H4 (cell line): ENCODE measurements around a stretch of chrX.

DNA sequence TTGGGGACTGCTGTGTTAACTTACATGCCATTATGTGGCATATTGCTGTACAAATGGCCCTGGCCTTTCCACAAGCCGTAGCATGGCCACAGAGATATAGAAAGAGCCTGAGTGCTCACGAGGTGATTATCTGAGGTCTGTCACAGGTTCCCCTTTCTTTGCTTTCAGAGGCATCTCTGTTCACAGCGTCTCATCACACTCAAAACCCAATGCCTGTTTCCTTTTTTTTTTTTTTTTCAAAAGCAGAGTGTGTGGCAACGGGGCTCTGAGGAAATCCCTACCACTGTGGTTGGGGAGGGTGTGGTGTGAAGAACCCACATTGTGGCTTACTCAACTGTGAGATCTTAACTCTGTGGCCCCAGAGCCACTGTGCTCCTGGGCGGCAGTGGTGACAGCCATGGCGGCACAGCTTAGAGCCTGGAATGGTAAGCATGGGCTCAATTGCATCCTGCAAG is 80.7 kb upstream of the PIN4 start:
- RAMPAGE, long total RNA = no peak

DNA sequence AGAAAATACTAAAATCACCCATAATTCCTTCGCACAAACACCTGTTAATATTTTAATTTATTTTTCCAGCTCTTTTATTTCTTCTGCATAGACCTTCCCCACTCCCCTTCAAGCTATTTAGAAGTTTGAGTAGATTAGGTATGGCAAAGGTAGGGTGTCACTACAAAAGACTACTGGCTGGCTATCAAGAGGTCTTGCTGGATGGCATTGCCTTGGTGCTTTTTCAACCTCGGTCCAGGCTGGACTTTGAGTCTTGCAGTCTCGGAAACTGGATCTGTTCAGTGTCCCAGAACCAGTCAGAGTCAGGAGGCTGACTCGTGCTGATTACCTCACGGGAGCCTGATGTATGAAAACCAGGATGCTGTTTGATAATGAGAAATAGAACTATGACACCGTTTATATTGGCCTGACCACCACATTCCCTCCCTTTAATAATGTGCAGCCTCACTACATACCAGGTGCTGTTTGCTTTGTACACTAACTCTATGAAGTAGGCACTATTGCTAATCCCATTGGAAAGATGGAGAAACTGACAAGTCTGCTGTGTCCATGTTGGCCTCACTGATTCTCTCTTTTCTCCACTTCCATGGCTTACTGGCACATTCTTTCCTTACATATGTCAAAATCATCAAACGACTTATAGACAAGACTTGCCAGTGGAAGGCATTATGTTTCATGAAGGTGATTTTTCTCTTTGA is 2.7 kb upstream of the PHKA1 start:
- RAMPAGE, long total RNA = no peak

DNA sequence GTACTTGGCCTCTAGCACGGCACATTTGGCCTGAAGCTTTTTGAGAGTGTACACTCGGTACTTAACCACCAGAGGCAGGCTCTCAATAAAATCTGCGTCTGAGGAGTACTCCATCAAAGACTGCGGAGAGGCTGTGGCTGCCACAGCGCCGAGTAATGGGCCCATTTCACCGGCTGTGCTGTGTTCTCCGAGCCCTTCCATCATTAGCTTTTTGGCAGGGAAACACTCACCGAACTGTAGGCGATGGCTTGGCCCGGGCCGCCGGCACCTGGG is 48.3 kb upstream of the PABPC1L2A start:
- RAMPAGE, long total RNA = no peak

- RAMPAGE, long total RNA = no peak
Observed at GRCh38 chrX:73127952-73128396, 48.7 kb upstream of the PABPC1L2A start.

DNA sequence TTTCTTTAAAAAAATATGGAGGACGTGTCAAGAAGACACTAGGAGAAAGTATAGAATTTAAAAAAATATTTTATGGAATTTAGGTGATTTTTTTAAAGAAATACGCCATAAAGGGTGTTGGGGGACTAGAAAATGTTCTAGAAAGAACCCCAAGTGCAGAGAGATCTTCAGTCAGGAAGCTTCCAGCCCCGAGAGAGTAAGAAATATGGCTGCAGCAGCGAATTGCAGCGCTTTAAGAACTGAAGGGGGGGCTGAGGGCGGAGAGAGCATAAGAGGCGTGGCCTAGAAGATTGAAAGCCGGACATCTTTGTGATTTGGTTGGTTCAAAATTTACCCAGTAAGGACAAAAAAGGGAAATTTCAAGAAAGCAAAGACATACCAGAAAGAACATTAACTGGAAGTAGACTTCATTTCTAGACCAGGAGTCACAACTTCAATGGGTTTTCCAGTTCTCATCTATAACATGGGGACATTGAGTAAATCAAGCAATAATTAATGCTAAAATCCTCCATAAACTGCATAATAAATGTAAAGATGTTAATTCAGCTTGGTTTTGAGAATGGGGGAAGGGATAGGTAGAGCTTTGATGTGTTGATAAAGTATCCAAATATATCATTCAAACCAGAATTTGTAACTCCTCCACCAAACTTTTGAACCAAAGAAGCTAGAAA is 289.6 kb downstream of the CHIC1 start:
- RAMPAGE, long total RNA = no peak

DNA sequence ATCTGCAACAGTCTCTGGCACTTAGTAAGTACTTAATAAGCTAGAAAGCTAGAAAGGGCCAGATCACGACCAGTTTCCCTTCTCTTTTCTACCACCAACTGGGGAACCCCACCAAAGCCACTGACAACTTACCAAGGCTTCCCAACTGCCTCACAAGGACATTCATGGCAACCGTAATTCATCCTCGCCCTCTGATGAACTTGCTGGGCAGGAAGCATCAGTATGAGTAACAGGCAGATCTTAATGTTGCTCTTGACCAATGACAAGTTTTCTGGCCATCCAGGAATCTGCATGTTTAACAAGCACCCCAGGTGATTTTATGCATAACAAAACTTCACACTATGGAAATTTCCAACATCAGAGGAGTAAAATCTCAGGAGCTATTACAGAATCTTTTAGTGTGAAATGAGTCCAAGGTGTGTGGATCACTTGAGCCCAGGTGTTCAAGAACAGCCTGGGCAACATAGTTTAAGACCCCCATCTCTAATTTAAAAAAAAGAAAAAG is 23.1 kb upstream of the ZCCHC13 start:
- RAMPAGE, long total RNA = no peak

- RAMPAGE, long total RNA = no peak
Observed at GRCh38 chrX:74281304-74281951, 22.6 kb upstream of the ZCCHC13 start.

DNA sequence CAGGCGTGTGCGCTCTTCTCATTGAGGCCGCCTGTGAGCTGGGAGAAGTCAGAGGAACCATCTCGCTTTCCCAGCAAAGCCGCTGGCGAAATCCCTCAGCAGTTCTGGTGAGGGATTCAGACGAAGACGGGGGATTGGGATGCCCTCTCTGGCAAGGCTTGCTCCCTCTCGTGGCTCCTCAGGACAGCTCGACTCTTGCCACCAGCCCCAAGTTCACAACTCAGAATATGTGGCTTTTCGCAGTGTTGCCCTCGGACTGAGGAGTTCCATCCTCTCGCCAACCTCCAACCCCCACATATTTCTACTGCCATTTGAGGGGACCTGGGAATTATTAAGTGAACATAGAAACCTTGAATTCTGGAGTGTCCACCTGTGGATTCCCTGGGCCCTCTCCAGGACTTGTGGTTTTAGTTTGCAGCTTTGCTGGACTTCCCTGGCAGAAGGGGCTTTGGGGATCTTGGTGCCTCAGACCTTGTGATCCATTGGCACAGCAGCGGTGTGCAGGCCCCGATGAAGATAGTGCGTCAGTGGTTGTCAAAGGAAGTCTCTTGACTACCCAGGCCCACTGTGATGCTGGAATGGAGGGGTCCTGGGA is 1.9 kb downstream of the SLC16A2 start:
- RAMPAGE, long total RNA = no peak

DNA sequence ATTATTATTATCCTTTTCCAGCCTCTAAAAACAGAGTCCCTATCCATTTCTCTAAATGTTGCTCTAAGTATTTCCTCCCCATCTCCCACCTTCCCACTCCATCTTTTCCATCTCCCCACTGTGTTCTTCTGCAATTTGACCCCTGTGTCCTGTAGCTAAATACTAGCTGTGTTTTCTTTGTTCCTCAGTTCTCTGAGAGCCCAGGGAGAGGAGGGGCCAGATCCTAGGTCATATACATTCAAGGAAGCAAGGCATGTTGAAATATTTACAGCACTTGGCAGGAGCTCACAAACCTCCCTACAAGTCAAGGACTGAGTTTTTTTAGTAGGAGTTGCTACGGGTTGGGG is 10.5 kb downstream of the SLC16A2 start:
- RAMPAGE, long total RNA = no peak

DNA sequence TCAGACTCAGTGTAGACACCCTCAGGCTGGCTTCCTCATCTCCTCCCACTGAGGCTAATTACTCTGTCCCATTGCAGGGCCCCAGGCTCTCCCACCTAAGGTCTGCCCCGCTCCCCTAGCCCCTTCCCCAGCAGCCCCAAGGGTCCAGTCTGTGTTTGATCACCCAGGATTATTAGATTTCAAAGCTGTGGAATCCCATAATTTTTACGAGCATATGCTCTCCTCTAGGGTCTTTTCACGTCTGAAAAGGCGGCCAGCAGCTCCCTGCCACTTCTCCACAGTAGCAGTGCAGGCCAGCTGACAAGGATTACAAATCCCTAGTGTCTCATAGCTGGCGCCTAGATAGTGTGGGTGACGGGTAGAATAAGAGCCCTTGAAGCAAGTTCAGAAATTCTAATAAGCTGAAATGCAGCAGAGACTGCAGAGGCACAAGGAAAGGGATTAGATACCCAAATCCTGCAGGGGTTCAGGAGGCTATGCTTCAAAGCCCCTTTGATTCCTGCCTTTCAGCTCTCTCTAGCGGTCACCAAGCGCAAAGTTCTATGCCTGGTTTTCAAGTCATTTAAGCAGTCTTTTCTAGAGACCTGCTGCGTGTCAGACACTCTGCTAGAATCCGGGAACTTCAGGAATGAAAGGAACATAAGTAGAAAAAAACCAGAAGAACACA is 79.3 kb downstream of the RLIM start:
- RAMPAGE, long total RNA = no peak

- RAMPAGE, long total RNA = no peak
Observed at GRCh38 chrX:74537078-74537564, 77.3 kb downstream of the RLIM start.

- RAMPAGE, long total RNA = no peak
Observed at GRCh38 chrX:74608342-74608979, 6.0 kb downstream of the RLIM start.

DNA sequence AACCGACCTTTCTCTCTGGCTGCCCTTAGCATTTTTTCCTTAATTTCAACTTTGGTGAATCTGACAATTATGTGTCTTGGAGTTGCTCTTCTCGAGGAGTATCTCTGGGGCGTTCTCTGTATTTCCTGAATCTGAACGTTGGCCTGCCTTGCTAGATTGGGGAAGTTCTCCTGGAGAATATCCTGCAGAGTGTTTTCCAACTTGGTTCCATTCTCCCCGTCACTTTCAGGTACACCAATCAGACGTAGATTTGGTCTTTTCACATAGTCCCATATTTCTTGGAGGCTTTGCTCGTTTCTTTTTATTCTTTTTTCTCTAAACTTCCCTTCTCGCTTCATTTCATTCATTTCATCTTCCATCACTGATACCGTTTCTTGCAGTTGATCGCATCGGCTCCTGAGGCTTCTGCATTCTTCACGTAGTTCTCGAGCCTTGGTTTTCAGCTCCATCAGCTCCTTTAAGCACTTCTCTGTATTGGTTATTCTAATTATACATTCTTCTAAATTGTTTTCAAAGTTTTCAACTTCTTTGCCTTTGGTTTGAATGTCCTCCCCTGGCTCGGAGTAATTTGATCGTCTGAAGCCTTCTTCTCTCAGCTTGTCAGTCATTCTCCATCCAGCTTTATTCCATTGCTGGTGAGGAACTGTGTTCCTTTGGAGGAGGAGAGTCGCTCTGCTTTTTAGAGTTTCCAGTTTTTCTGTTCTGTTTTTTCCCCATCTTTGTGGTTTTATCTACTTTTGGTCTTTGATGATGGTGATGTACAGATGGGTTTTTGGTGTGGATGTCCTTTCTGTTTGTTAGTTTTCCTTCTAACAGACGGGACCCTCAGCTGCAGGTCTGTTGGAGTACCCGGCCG is 47.6 kb downstream of the NEXMIF start:
- RAMPAGE, long total RNA = no peak

DNA sequence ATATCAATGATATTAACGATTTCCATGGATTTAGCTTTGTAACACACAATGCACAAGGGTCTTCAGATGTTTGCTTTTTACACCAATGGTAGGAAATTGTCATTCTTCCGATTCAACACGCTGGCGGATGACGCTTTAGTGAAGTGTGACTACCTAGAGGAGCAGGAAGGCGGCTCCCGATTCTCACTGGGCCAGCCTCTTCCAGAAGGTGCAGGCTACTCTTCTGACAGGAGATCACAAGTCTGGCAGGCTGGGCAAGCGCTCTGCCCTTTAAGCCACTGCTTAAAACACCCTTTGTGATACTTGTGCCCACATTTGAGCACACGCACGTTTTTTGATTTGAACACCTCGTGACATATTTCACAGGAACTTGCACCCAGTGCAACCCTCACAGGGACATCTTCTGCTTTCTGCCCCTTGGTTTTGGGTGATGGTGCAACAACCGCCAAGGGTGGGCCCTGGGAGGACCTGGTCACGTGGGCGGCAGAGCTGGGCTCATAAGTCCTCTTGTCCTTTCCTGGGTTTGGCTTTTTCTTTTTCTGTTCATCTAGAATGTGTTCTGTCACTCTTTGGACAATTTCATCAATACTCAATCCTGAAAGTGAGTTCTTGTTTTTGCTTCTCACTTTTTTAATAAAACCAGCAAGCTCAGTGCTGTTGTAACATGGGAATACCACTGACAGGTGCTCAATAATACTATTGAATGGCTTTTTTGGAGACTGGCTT is 44.2 kb downstream of the MAGEE2 start:
- RAMPAGE, long total RNA = no peak

DNA sequence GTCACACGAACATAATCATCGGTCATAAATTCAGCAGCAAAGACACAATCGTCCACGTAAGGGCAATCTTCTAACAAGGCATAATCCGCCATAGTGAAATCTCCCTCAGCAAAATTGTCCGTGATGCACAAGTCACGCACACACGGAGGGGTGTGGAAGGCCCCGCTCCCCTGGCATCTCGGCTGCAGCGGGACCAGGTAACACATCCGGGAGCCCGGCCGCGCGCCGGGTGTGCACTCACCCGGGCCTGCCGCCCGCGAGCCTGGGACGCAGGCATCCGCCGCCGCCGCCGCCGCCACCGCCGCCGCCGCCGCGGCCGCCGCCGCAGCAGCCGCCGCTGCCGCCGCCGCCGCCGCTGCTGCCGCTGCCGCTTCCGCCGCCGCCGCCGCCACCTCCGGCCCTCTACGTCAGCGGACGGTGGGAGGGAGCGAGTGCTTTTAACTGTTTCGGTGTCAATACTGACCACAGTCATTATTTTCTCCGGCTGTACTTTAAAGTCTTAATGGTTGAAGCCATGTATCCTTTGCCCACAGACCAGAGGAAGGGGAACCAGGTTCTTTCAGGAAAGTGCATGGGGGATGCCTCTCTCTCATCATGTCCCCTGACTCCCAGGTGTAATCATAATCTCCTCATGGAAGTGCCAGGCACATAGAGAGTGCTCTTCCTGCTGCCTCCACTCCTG is 38.1 kb downstream of the MAGEE2 start:
- RAMPAGE, long total RNA = no peak

GRCh38 chrX:77046048-77046799 is 401.0 kb upstream of the FGF16 start:
- RAMPAGE, long total RNA = no peak

GRCh38 chrX:78024336-78024687 is 54.9 kb upstream of the PGAM4 start:
- RAMPAGE, long total RNA = no peak

GRCh38 chrX:78103589-78104106 is 400 bp upstream of the PGK1 start:
- RAMPAGE, long total RNA = no peak

- RAMPAGE, long total RNA = no peak
Observed at GRCh38 chrX:80808506-80809262, 993 bp downstream of the BRWD3 start.

DNA sequence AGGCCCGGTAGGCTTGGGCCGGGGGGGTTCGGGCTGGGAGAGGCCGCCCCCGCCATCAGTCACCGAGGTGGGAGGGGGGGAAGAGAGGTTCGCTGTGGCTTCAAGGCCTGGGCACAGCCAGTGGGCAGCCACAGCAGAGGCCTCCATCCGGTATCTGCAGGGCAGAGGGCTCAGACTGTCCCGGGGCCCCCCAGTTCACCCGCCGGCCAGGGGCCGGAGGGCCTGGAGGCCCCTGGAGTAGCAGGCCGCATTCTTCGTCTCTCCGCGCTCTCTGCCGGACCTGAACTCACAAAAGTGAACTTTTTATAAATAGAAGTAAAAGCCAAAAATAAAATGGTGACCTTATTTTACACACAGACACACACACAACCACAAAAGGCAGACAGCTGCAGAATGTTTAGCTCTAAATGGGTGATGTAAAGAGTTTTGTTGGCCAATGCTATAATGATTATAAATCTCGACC is 194.3 kb upstream of the BRWD3 start:
- RAMPAGE, long total RNA = no peak